ENCODE measurements around a stretch of chr10.

DNA sequence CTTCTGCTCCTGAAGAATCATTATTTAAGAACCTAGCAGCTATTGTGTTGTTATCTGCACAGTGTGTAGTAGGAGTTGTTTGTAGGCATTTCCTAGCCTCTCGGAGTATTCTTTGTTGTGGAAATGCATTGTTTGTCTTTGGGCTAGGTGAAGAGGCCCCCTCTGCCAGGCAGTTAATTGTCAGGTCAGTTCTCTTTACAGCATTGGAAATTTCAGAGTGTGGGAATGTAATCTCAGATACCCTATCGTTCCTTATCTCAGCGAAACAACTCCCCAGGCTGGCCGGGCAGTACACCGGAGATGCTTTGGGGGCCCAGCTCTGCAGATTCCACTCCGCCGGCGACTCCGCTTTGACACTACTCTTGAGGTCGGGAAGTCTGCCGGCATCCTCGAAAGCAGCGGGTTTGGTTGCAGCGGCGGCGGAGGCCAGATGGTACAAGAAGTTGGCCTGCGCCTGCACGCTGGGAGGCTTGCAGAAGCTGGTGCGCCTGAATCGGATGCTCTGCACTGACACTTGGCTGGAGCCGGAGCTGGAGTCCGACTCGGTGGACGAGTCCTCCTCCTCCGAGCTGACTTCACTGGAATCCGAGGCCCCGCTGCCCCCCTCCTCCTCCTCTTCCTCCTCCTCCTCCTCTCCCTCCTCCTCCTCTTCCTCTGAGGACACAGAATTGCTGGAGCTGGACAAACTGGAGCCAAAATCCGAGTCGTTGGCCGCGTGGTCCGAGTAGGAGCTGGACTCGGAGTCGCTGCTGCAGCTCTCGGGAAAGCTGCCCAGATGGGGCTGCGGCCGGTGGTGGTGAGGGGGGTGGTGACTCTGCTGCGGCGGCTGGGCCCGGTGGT lies 9.3 kb downstream of the SKIDA1 start:
- RAMPAGE, long total RNA, result no peak
- RRBS, result 6% methylated on average over 6 of the region's 40 CpGs
PRO-cap:
- standard, result unidirectional peak, plus-strand start at position 513 of the sequence
- CoPRO, capped RNA only, 2 experiments, result no peak in any of the 2 experiments
- CoPRO, capped and uncapped RNA, 2 experiments, result peak in 1 of 2 experiments; most common minus-strand start position 783 of the sequence (in 1)
- CoPRO, uncapped RNA only, 2 experiments, result no peak in any of the 2 experiments
CAGE:
- cytosol, long polyA plus RNA, result no peak
- long polyA plus RNA, result no peak
- nucleolus, long total RNA, result no peak
- nucleus, long polyA plus RNA, result no peak

GRCh38 chr10:21535328-21535787 lies 1.3 kb downstream of the MLLT10 start:
- RAMPAGE, long total RNA, result no peak
- RRBS, result no CpG with 5 or more reads among the region's 22 CpGs
PRO-cap:
- standard, result bidirectional peak, plus-strand start at chr10:21535402, minus-strand start at chr10:21535405; bidirectional peak, plus-strand start at chr10:21535464, minus-strand start at chr10:21535446
- CoPRO, capped RNA only, 2 experiments, result no peak in any of the 2 experiments
- CoPRO, capped and uncapped RNA, 2 experiments, result no peak in any of the 2 experiments
- CoPRO, uncapped RNA only, 2 experiments, result no peak in any of the 2 experiments
CAGE:
- cytosol, long polyA plus RNA, result no peak
- long polyA plus RNA, result no peak
- nucleolus, long total RNA, result no peak
- nucleus, long polyA plus RNA, result no peak

GRCh38 chr10:21654650-21655263 lies 120.7 kb downstream of the MLLT10 start:
- RAMPAGE, long total RNA, result no peak
- RRBS, result no CpG with 5 or more reads among the region's 3 CpGs
PRO-cap:
- standard, result no peak
- CoPRO, capped RNA only, 2 experiments, result no peak in any of the 2 experiments
- CoPRO, capped and uncapped RNA, 2 experiments, result no peak in any of the 2 experiments
- CoPRO, uncapped RNA only, 2 experiments, result no peak in any of the 2 experiments
CAGE:
- cytosol, long polyA plus RNA, result no peak
- long polyA plus RNA, result no peak
- nucleolus, long total RNA, result no peak
- nucleus, long polyA plus RNA, result no peak

- RAMPAGE, long total RNA, result no peak
- RRBS, result no CpG with 5 or more reads among the region's 4 CpGs
PRO-cap:
- standard, result no peak
- CoPRO, capped RNA only, 2 experiments, result no peak in any of the 2 experiments
- CoPRO, capped and uncapped RNA, 2 experiments, result no peak in any of the 2 experiments
- CoPRO, uncapped RNA only, 2 experiments, result peak in 1 of 2 experiments; most common minus-strand start chr10:21920683 (in 1)
CAGE:
- cytosol, long polyA plus RNA, result no peak
- long polyA plus RNA, result no peak
- nucleolus, long total RNA, result no peak
- nucleus, long polyA plus RNA, result no peak
Observed at GRCh38 chr10:21920596-21921093, 82.9 kb downstream of the DNAJC1 start.

GRCh38 chr10:21976626-21977341 lies 26.7 kb downstream of the DNAJC1 start:
- RAMPAGE, long total RNA, result no peak
- RRBS, result no CpG with 5 or more reads among the region's 8 CpGs
PRO-cap:
- standard, result no peak
- CoPRO, capped RNA only, 2 experiments, result no peak in any of the 2 experiments
- CoPRO, capped and uncapped RNA, 2 experiments, result no peak in any of the 2 experiments
- CoPRO, uncapped RNA only, 2 experiments, result no peak in any of the 2 experiments
CAGE:
- cytosol, long polyA plus RNA, result no peak
- long polyA plus RNA, result no peak
- nucleolus, long total RNA, result no peak
- nucleus, long polyA plus RNA, result no peak

GRCh38 chr10:22277611-22278085 lies 38.5 kb upstream of the COMMD3 start:
- RAMPAGE, long total RNA, result no peak
- RRBS, result no CpG with 5 or more reads among the region's 6 CpGs
PRO-cap:
- standard, result no peak
- CoPRO, capped RNA only, 2 experiments, result no peak in any of the 2 experiments
- CoPRO, capped and uncapped RNA, 2 experiments, result no peak in any of the 2 experiments
- CoPRO, uncapped RNA only, 2 experiments, result no peak in any of the 2 experiments
CAGE:
- cytosol, long polyA plus RNA, result no peak
- long polyA plus RNA, result no peak
- nucleolus, long total RNA, result no peak
- nucleus, long polyA plus RNA, result no peak

GRCh38 chr10:22513396-22514221 lies 168.3 kb downstream of the SPAG6 start:
- RAMPAGE, long total RNA, result no peak
- RRBS, result no CpG with 5 or more reads among the region's 17 CpGs
PRO-cap:
- standard, result bidirectional peak, plus-strand start at chr10:22513729, minus-strand start at chr10:22513753; bidirectional peak, plus-strand start at chr10:22514077, minus-strand start at chr10:22513965
- CoPRO, capped RNA only, 2 experiments, result peak in 2 of 2 experiments; most common plus-strand start chr10:22514077 (in 2); most common minus-strand start chr10:22513945 (in 1)
- CoPRO, capped and uncapped RNA, 2 experiments, result peak in 2 of 2 experiments; most common plus-strand start chr10:22514077 (in 2); most common minus-strand start chr10:22513941 (in 1)
- CoPRO, uncapped RNA only, 2 experiments, result no peak in any of the 2 experiments
CAGE:
- cytosol, long polyA plus RNA, result no peak
- long polyA plus RNA, result no peak
- nucleolus, long total RNA, result no peak
- nucleus, long polyA plus RNA, result no peak

DNA sequence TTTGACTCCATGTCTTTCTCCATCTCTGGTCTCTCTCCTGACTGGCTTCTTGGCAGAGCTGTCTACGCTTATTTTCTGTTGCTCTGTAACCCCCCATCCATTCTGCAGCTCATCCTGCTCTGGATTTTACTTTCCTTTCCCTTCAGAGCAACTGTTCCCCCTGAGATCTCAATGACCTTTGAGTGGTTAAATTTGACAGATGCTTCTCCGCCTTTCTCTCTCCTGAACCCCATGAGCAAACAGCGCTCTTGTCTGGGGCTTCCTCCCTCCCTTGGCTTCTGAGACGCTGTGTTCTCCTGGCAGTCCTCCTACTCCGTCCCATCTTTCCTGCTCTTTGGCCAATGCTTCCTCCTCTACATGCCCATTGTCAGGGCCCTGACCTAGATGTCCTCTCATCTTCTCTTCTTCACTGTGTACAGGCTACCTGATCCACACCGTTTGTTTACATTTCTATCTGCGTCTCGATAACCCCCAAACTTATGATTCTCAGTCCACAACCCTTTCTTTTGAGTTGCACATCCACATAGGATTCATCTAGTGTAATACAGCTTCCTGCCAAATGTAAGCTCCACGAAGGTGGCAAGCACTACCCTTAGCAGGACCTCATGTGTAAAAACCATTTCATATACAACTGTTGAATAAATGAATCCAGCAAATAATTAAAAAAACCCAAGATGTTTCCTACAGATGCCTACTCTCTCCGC lies 136.0 kb downstream of the PIP4K2A start:
- RAMPAGE, long total RNA, result no peak
- RRBS, result no CpG with 5 or more reads among the region's 10 CpGs
PRO-cap:
- standard, result no peak
- CoPRO, capped RNA only, 2 experiments, result no peak in any of the 2 experiments
- CoPRO, capped and uncapped RNA, 2 experiments, result no peak in any of the 2 experiments
- CoPRO, uncapped RNA only, 2 experiments, result no peak in any of the 2 experiments
CAGE:
- cytosol, long polyA plus RNA, result no peak
- long polyA plus RNA, result no peak
- nucleolus, long total RNA, result no peak
- nucleus, long polyA plus RNA, result no peak

- RAMPAGE, long total RNA, result no peak
- RRBS, result no CpG with 5 or more reads among the region's 6 CpGs
PRO-cap:
- standard, result no peak
- CoPRO, capped RNA only, 2 experiments, result no peak in any of the 2 experiments
- CoPRO, capped and uncapped RNA, 2 experiments, result no peak in any of the 2 experiments
- CoPRO, uncapped RNA only, 2 experiments, result peak in 2 of 2 experiments; most common minus-strand start chr10:22620615 (in 2)
CAGE:
- cytosol, long polyA plus RNA, result no peak
- long polyA plus RNA, result no peak
- nucleolus, long total RNA, result no peak
- nucleus, long polyA plus RNA, result no peak
Observed at GRCh38 chr10:22620375-22620937, 93.9 kb downstream of the PIP4K2A start.

- RAMPAGE, long total RNA, result no peak
- RRBS, result no CpG with 5 or more reads among the region's 6 CpGs
PRO-cap:
- standard, result no peak
- CoPRO, capped RNA only, 2 experiments, result no peak in any of the 2 experiments
- CoPRO, capped and uncapped RNA, 2 experiments, result no peak in any of the 2 experiments
- CoPRO, uncapped RNA only, 2 experiments, result peak in 1 of 2 experiments; most common minus-strand start chr10:22634310 (in 1)
CAGE:
- cytosol, long polyA plus RNA, result no peak
- long polyA plus RNA, result no peak
- nucleolus, long total RNA, result no peak
- nucleus, long polyA plus RNA, result no peak
Observed at GRCh38 chr10:22634023-22634591, 80.3 kb downstream of the PIP4K2A start.

DNA sequence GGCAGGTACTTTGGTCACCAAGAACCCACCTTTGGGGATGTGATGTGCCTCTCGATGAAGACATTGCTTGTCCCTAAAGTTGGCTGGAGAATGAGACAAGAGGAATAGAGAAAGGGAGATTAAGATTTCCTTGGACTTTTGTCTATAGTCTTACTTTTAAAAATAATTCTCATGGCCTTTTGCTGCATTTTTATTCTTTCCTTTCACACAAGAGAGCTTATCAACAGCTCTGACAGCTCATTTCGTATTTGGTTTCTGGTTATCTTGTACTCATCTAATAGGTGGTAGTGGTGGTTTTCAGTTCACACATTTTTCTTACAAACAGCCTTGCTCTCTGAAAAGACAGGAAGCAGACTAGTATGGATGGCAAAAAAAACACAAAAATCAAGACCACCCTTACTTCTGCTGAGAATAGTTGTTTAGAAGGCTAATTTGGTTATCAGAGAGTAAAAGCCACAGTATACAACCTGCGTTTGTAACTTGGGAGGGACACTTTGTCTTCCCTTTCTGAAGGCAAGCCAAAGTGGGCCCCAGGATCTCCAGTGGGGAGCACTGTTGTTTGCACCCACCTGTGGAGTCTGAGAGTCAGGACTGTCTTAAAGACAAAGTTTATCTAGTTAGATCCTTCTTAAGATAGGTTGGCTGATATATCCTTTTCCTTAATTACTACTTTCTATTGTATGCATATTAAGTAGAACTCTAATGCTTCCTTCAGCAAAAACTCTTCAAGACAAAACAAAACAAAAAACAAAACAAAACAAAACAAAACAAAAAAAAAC lies 68.0 kb downstream of the PIP4K2A start:
- RAMPAGE, long total RNA, result no peak
- RRBS, result no CpG with 5 or more reads among the region's 3 CpGs
PRO-cap:
- standard, result no peak
- CoPRO, capped RNA only, 2 experiments, result no peak in any of the 2 experiments
- CoPRO, capped and uncapped RNA, 2 experiments, result no peak in any of the 2 experiments
- CoPRO, uncapped RNA only, 2 experiments, result peak in 1 of 2 experiments; most common minus-strand start position 611 of the sequence (in 1)
CAGE:
- cytosol, long polyA plus RNA, result no peak
- long polyA plus RNA, result no peak
- nucleolus, long total RNA, result no peak
- nucleus, long polyA plus RNA, result no peak

DNA sequence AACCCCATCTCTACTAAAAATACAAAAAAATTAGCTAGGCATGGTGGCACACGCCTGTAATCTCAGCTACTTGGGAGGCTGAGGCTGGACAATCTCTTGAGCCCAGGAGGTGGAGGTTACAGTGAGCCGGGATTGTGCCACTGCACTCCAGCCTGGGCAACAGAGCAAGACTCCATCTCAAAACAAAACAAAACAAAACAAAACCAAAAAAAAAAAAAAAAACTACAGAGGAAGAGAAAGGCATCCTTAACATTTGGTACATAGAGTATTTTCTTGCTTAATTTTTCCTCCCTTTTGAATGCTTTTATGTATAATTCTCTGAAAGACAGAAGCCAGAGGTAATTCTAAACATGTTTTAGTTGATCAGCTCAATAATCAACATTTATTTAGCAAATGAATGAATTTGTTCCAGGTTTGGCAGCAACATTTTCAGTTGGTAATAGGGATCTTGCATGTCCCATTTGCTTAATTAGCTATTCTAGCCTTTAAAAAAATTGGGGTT lies 27.6 kb upstream of the PIP4K2A start:
- RAMPAGE, long total RNA, result no peak
- RRBS, result no CpG with 5 or more reads among the region's 2 CpGs
PRO-cap:
- standard, result no peak
- CoPRO, capped RNA only, 2 experiments, result no peak in any of the 2 experiments
- CoPRO, capped and uncapped RNA, 2 experiments, result no peak in any of the 2 experiments
- CoPRO, uncapped RNA only, 2 experiments, result no peak in any of the 2 experiments
CAGE:
- cytosol, long polyA plus RNA, result no peak
- long polyA plus RNA, result no peak
- nucleolus, long total RNA, result no peak
- nucleus, long polyA plus RNA, result no peak

DNA sequence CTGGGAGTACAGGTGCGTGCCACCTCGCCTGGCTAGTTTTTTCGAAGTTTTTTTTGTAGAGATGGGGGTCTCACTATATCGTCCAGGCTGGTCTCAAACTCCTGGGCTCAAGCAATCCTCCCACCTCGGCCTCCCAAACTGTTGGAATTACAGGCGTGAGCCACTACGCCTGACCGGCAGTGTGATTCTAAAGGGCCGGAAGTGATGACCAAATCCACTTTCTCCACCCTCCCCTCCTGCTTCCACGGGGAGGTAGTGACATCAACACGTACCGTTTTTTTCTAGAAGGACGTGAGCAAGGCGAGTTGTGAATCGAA lies 27.9 kb upstream of the MSRB2 start:
- RAMPAGE, long total RNA, result no peak
- RRBS, result no CpG with 5 or more reads among the region's 15 CpGs
PRO-cap:
- standard, result no peak
- CoPRO, capped RNA only, 2 experiments, result no peak in any of the 2 experiments
- CoPRO, capped and uncapped RNA, 2 experiments, result no peak in any of the 2 experiments
- CoPRO, uncapped RNA only, 2 experiments, result no peak in any of the 2 experiments
CAGE:
- cytosol, long polyA plus RNA, result no peak
- long polyA plus RNA, result no peak
- nucleolus, long total RNA, result no peak
- nucleus, long polyA plus RNA, result no peak

DNA sequence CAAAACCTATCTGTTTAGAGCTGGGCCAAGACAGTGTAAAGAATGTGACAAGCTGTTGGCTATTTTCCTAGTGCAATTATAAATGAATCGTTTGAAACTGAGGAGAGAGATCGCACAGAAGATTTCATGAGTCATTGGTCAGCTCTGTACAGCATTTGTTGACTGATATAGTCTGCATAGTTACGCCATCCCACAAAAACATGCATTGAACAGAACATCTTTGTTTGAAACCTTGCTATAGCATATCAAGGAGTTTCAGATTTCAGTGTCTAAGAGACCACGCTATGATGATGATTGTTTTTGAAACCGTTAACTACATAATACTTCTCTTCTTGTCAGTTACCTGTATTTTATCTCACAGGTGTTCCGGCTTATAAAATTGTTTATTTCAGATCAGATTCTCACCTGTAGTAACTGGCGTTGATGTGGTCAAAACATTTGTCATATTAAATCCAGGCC lies 1.3 kb upstream of the C10orf67 start:
- RAMPAGE, long total RNA, result no peak
- RRBS, result no CpG with 5 or more reads among the region's 7 CpGs
PRO-cap:
- standard, result no peak
- CoPRO, capped RNA only, 2 experiments, result no peak in any of the 2 experiments
- CoPRO, capped and uncapped RNA, 2 experiments, result no peak in any of the 2 experiments
- CoPRO, uncapped RNA only, 2 experiments, result no peak in any of the 2 experiments
CAGE:
- cytosol, long polyA plus RNA, result no peak
- long polyA plus RNA, result no peak
- nucleolus, long total RNA, result no peak
- nucleus, long polyA plus RNA, result no peak

DNA sequence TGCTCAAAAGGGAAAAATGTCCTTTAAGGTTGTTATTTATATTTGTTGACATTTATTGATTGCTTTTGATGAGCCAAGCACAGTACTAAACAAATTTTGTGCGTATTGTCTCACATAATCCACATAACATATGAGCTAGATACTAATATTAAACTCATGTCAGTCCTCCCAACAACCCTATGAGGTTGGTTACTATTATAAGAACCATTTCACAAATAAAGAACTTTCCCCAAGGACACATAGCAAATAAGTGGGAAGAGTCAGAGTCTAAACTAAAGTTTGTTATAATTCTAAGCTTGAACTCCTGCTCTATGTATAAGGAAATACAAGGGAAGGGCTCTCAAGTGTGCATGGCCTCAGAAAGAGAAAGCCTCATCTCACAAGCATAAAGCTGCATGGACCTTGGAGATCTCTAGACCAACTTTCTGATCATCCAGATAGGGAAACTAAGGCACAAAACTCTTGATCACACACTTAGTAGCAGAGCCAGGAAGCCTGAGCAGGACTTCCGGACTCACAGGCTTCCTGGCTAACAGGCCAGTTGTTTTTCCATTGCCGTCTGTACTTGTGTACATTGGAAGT lies 35.5 kb upstream of the OTUD1 start:
- RAMPAGE, long total RNA, result no peak
- RRBS, result no CpG with 5 or more reads among the region's 3 CpGs
PRO-cap:
- standard, result no peak
- CoPRO, capped RNA only, 2 experiments, result no peak in any of the 2 experiments
- CoPRO, capped and uncapped RNA, 2 experiments, result no peak in any of the 2 experiments
- CoPRO, uncapped RNA only, 2 experiments, result no peak in any of the 2 experiments
CAGE:
- cytosol, long polyA plus RNA, result no peak
- long polyA plus RNA, result no peak
- nucleolus, long total RNA, result no peak
- nucleus, long polyA plus RNA, result no peak

DNA sequence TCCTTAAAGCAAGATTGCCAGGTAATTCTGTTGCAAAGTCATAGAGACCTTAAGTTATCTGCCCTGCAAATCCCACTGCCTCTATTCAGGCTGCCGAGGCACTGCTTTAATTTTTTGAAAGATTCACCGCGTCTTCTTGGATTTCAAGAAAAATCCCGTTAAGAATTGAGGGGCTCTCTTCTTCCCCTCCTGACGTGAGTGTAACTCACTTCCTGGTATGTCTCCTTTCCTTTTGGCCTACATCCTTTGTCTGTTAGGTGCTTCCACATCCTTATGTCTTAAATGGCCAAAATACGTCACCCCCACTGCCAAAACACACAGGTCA lies 1.4 kb upstream of the KIAA1217 start:
- RAMPAGE, long total RNA, result no peak
- RRBS, result no CpG with 5 or more reads among the region's 6 CpGs
PRO-cap:
- standard, result no peak
- CoPRO, capped RNA only, 2 experiments, result no peak in any of the 2 experiments
- CoPRO, capped and uncapped RNA, 2 experiments, result no peak in any of the 2 experiments
- CoPRO, uncapped RNA only, 2 experiments, result no peak in any of the 2 experiments
CAGE:
- cytosol, long polyA plus RNA, result no peak
- long polyA plus RNA, result no peak
- nucleolus, long total RNA, result no peak
- nucleus, long polyA plus RNA, result no peak

GRCh38 chr10:24213825-24214256 lies 4.9 kb downstream of the KIAA1217 start:
- RAMPAGE, long total RNA, result no peak
- RRBS, result no CpG with 5 or more reads among the region's 2 CpGs
PRO-cap:
- standard, result no peak
- CoPRO, capped RNA only, 2 experiments, result no peak in any of the 2 experiments
- CoPRO, capped and uncapped RNA, 2 experiments, result no peak in any of the 2 experiments
- CoPRO, uncapped RNA only, 2 experiments, result no peak in any of the 2 experiments
CAGE:
- cytosol, long polyA plus RNA, result no peak
- long polyA plus RNA, result no peak
- nucleolus, long total RNA, result no peak
- nucleus, long polyA plus RNA, result no peak

- RAMPAGE, long total RNA, result no peak
- RRBS, result no CpG with 5 or more reads among the region's 27 CpGs
PRO-cap:
- standard, result no peak
- CoPRO, capped RNA only, 2 experiments, result no peak in any of the 2 experiments
- CoPRO, capped and uncapped RNA, 2 experiments, result no peak in any of the 2 experiments
- CoPRO, uncapped RNA only, 2 experiments, result no peak in any of the 2 experiments
CAGE:
- cytosol, long polyA plus RNA, result no peak
- long polyA plus RNA, result no peak
- nucleolus, long total RNA, result no peak
- nucleus, long polyA plus RNA, result no peak
Observed at GRCh38 chr10:24382890-24384381, 174.5 kb downstream of the KIAA1217 start.